ENCODE data around the gene ZNF37A.

- PRO-cap, result no peak
CAGE:
- cytosol, long polyA plus RNA, result no peak
- long polyA plus RNA, result no peak
- nucleus, long polyA plus RNA, result no peak
Measured at GRCh38 chr10:34194143-34194629, 620.9 kb downstream of the PARD3 start.

DNA sequence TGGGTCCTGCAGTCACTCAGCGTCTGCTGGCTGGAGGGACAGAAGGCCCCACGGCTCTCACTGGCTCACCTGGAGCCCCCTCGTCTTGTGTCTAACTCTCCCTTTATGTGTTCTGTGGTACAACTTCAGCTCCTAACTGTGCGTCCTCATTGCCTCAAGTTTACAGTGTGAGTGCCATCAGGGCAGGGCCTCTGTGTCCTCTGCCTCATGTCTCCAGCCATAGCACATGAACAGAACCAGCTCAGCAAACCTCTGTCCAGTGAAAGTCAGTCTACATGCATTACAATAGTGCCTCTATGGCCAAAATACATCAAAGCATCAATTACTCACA, 172.0 kb downstream of the PARD3 start:
- PRO-cap, result no peak
CAGE:
- cytosol, long polyA plus RNA, result no peak
- long polyA plus RNA, result no peak
- nucleus, long polyA plus RNA, result no peak

- PRO-cap, result no peak
CAGE:
- cytosol, long polyA plus RNA, result no peak
- long polyA plus RNA, result no peak
- nucleus, long polyA plus RNA, result no peak
Measured at GRCh38 chr10:34659601-34660245, 155.4 kb downstream of the PARD3 start.

DNA sequence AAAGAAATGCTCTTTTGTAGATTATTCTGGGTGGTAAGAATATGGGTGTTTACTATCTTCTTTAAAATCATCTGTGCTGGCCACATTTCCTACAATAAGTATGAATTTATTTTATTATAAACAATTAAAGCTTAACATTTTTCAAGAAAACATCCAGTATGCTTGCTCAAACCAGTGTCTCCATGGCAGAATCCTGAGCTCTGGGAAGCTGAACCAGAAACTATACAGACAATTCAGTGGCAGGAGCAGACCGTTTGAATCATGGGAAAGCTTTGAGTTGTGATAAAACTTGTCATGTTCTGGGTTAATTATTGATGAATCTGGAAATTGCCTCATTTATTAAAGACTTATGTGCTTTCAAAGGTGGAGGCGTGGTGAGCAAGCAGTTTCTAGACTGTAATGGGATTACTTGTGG, 25.3 kb downstream of the PARD3 start:
- PRO-cap, result no peak
CAGE:
- cytosol, long polyA plus RNA, result no peak
- long polyA plus RNA, result no peak
- nucleus, long polyA plus RNA, result no peak

- PRO-cap, result no peak
CAGE:
- cytosol, long polyA plus RNA, result no peak
- long polyA plus RNA, result no peak
- nucleus, long polyA plus RNA, result no peak
Measured at GRCh38 chr10:34801023-34801445, 14.1 kb downstream of the PARD3 start.

DNA sequence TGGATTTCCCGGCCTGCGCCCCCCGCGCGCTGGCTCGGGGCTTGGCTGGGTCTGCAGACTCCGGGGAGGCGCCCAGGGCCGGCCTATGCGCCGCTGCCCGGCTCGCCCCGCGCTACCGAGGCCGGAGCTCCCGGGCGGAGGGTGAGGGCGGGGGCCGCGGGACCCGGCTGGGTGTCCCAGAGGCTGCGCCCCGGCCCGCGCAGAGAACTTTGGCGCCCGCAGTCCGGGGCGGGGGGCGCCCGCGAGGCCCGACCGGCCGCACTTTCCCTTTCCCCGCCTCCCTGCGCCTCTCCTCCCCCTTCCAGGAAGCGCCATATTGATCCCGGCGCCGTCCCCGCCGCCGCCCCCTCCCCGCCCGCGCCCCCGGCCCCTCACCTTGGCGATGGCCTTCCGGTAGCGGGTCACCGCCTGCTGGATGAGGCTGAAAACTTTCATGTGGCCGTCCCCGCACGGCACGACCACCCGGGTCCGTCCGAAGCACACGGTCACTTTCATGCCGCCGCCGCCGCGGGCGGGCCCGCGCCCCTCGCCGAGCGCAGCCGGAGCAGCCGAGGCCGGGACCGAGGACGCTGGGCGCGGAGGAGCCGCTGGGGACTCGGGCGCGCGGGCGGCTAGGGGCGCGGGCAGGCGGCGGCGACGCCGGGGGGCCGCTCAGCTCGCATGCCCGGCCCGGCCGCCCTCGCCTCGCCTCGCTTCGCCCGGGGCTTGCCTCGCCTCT, 436 bp downstream of the PARD3 start:
- PRO-cap, result no peak
CAGE:
- cytosol, long polyA plus RNA, result no peak
- long polyA plus RNA, result no peak
- nucleus, long polyA plus RNA, result no peak

DNA sequence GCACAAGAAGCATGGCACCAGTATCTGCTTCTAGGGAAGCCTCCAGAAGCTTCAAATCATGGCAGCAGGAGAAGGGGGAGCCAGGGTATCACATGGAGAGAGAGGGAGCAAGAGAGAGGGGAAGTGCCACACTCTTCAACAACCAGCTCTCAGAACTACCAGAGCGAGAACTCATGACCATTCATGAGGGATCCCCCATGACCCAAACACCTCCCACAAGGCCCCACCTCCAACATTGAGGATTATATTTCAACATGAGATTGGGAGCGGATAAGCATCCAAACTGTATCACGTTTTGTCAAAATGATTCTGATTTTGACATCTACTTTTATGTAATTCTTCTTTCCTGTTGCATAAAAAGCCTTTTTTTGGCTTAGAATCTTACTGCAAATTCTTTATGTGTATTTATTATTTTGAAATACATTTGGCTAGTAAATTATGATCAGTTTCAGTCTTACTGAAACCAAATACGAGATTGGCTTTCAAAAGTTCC, 38.6 kb downstream of the CREM start:
- PRO-cap, result no peak
CAGE:
- cytosol, long polyA plus RNA, result no peak
- long polyA plus RNA, result no peak
- nucleus, long polyA plus RNA, result no peak

DNA sequence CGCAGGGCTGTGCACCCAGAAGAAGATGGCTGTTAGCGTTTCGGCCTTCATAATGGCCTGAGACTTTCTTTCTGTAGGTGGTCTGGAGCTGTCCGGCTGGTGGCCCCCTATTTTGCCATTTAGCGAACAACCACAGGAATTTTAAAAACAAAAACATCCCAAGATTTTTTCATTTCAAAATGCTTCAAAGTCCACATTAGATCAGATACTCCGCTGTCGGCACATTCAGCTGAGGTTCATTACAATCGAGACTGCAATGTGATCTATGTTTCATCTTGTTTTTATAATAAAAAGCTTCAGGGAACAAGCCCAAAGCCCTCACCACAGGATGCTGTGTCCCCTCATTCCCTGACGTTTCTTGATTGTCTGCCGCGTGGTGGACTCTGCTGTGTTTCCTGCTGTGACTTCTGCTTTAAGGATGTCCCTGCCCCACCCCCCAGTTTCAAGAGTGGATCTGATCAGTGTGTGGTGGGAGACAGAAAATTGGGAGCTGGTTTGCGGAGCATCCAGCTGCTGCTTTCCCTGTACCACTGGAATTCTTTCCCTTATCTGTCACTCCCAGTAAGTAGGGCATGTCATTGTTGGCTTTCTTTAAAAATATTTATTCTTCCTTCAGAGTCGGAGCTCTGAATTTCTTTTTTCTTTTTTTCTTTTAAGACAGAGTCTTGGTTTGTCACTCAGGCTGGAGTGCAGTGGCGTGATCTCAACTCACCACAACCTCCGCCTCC, 86.2 kb downstream of the CREM start:
- PRO-cap, result no peak
CAGE:
- cytosol, long polyA plus RNA, result no peak
- long polyA plus RNA, result no peak
- nucleus, long polyA plus RNA, result no peak

DNA sequence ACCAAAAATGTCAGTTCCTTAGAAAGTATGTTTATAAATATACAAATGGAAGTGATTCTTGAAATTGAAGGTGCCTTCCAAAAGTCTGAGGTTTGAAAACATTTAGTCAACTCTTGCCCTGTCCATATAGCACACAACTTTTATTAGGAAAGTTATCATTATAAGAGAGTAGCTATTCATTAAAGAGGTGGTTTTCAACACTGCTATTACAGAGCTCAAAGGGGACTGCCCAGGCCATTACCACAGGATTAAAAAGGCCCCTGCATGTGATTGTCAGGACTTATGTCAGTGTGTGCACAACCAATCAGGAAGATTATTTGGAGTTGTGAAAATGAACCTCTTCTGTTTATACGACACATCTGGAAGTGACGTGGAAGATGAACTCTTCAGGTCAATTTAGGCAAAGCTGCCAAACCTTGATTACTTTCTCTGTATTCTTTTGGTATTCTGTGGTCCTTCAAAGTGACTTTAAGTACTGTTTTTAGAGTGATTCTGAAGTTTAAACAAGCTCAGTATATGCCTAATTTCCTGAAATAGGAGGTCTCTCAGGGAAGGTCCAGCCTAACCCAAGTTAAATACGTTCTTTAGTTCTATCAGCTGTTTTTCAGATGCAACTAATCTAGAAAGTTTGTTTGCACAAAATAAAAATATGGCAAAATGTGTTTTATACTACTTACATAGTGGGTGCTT, 14.8 kb downstream of the CCNY start:
- PRO-cap, result no peak
CAGE:
- cytosol, long polyA plus RNA, result no peak
- long polyA plus RNA, result no peak
- nucleus, long polyA plus RNA, result no peak

GRCh38 chr10:35375240-35376110, 39.2 kb downstream of the CCNY start:
- PRO-cap, result no peak
CAGE:
- cytosol, long polyA plus RNA, result no peak
- long polyA plus RNA, result no peak
- nucleus, long polyA plus RNA, result no peak

DNA sequence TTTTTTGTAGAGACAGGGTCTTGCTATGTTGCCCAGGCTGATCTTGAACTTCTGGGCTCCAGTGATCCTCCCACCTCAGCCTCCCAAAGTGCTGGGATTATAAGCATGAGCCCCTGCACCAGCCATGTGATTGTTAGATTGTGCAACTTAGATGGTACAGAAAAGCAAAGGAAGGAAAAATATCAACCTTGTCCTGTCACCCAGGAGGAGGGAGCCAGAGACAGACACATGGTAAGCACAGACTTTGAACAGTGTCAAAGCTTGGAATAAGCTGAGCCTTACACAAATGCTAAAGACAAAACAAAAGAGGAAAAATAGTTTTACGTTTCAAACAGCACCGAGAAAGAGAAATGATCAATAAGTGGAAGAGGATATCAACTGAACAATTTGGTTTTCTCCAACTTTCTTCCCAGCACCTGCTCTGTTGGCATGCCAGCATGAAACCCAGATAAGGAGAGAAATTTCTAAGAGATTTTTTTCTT, 73.7 kb downstream of the CCNY start:
- PRO-cap, result no peak
CAGE:
- cytosol, long polyA plus RNA, result no peak
- long polyA plus RNA, result no peak
- nucleus, long polyA plus RNA, result no peak

- PRO-cap, result no peak
CAGE:
- cytosol, long polyA plus RNA, result no peak
- long polyA plus RNA, result no peak
- nucleus, long polyA plus RNA, result no peak
Measured at GRCh38 chr10:35422298-35422834, 86.1 kb downstream of the CCNY start.

- PRO-cap, result no peak
CAGE:
- cytosol, long polyA plus RNA, result no peak
- long polyA plus RNA, result no peak
- nucleus, long polyA plus RNA, result no peak
Measured at GRCh38 chr10:35446157-35446605, 109.9 kb downstream of the CCNY start.

GRCh38 chr10:36349745-36350121, 707.6 kb upstream of the FZD8 start:
- PRO-cap, result no peak
CAGE:
- cytosol, long polyA plus RNA, result no peak
- long polyA plus RNA, result no peak
- nucleus, long polyA plus RNA, result no peak

DNA sequence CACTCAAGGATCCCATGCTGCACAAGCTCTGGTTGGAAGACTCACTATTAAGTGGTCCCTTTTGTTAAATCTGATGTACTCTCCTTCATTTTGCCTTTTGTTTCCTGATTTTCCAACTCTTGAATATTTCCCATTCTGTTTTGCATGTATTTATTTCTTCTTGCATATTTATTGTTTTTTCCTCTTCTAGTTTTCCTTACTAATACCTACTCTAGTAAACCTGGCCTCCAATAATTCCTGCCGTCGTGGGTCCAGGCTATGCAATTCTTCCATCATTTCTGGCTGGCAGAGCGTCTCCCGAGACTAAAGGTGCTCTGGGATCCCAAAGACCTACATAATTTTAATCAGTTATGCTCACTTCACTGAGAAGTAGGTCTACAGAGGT, 36.7 kb downstream of the ZNF248 start:
- PRO-cap, result no peak
CAGE:
- cytosol, long polyA plus RNA, result no peak
- long polyA plus RNA, result no peak
- nucleus, long polyA plus RNA, result no peak

- PRO-cap, result no peak
CAGE:
- cytosol, long polyA plus RNA, result no peak
- long polyA plus RNA, result no peak
- nucleus, long polyA plus RNA, result no peak
Measured at GRCh38 chr10:37975293-37975978, 1.0 kb downstream of the ZNF25 start.

DNA sequence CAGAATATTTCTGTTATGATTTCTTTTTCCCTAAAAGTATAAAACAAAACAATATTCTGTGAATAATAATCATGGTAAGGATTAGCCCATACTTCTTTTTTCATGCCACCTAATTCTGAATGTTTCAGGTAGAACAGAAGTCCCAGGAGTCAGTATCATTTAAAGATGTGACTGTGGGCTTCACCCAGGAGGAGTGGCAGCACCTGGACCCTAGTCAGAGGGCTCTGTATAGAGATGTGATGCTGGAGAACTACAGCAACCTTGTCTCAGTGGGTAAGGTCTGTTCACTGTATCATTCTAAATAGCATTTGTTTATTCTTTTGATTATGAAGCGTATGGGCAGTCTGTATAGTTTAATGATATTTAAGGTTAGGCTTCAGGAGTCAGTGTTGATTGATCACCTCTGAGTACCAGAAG, 6.3 kb downstream of the ZNF33A start:
- PRO-cap, result no peak
CAGE:
- cytosol, long polyA plus RNA, result no peak
- long polyA plus RNA, result no peak
- nucleus, long polyA plus RNA, result no peak

- PRO-cap, result bidirectional peak, plus-strand start at chr10:38094365, minus-strand start at chr10:38094191
CAGE:
- cytosol, long polyA plus RNA, result no peak
- long polyA plus RNA, result no peak
- nucleus, long polyA plus RNA, result no peak
Measured at GRCh38 chr10:38094121-38095203, at the start of gene ZNF37A. Gene ZNF37A, plus strand, starts transcription at chr10:38094337.

- PRO-cap, result no peak
CAGE:
- cytosol, long polyA plus RNA, result no peak
- long polyA plus RNA, result no peak
- nucleus, long polyA plus RNA, result no peak
Measured at GRCh38 chr10:38122846-38123519, 28.8 kb downstream of the ZNF37A start.

GRCh38 chr10:42475019-42475436, 163.3 kb downstream of the ZNF33B start:
- PRO-cap, result bidirectional peak, plus-strand start at chr10:42475543, minus-strand start at chr10:42475372
CAGE:
- cytosol, long polyA plus RNA, result no peak
- long polyA plus RNA, result no peak
- nucleus, long polyA plus RNA, result no peak